Hair follicle dermal papilla cell (primary cell): ENCODE data around the genes RAB40C, MCRIP2, HAGHL and CIAO3.

DNA sequence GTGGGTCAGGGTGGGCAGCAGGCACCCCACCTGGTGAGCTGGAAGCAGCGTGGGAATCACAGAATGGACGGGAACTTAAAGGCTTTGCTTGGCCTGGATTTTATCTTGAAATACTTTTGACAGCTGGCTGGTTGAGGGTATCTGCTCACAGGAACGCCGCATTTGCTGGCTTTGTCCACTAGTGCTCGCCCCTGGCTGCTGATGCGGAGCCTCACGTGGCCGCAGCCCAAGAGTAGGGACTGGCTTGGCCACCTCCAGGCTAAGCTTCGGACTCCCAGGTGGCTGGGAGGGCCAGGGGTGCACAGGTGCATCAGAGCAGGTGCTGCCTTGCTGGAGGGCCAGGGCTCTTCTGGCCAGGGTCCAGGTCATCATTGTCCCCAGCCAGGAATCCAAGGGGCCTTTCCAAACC, 6.2 kb downstream of the MPG start:
- CAGE, long polyA plus RNA, result no peak

- CAGE, long polyA plus RNA, result no peak
Observed at GRCh38 chr16:227165-227863, 1.9 kb downstream of the LUC7L start.

GRCh38 chr16:285498-285924, 2.5 kb downstream of the PDIA2 start:
- CAGE, long polyA plus RNA, result no peak

- CAGE, long polyA plus RNA, result no peak
Observed at GRCh38 chr16:304076-304680, 21.2 kb downstream of the PDIA2 start.

- CAGE, long polyA plus RNA, result no peak
Observed at GRCh38 chr16:398015-398597, 1.1 kb downstream of the NME4 start.

DNA sequence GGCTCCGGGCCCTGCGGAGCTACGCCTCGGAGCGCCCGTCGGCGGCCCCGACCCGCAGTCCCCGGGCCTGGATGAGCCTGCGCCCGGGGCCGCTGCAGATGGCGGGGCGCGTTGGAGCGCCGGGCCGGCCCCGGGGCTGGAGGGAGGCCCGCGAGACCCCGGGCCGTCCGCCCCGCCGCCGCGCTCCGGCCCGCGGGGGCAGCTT, 555 bp downstream of the RAB11FIP3 start:
- CAGE, long polyA plus RNA, result no peak

DNA sequence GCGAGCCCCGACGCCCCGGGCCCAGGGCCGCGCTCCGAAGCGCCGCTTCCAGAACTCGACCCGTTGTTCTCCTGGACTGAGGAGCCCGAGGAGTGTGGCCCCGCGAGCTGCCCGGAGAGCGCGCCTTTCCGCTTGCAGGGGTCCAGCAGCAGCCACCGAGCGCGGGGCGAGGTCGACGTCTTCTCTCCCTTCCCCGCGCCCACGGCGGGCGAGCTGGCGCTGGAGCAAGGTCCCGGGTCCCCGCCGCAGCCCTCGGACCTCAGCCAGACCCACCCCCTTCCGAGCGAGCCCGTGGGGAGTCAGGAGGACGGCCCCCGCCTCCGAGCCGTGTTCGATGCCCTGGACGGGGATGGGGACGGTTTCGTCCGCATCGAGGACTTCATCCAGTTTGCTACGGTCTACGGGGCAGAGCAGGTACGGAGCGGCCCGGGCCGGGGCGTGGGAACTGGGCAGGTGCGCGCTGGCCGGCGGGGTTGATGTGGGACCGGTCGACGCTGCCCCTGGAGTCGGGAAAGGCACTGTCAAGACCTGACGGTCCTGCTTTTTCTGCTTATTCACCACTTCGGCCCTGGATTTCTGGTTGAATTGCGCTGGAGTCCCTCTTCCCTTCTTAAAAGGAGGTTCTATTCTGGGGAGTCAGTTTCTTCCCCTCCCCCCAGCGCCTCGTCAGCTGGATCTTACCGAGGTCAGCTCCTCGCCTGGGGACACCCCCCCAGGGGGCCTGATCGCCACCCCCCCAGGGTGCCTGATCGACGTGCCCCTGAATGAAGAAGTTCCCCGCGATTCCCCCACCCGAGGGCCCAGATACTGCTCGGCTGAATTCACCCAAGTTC, 1.1 kb downstream of the RAB11FIP3 start:
- CAGE, long polyA plus RNA, result no peak

- CAGE, long polyA plus RNA, result no peak
Observed at GRCh38 chr16:467082-467558, 41.7 kb downstream of the RAB11FIP3 start.

- CAGE, long polyA plus RNA, result no peak
Observed at GRCh38 chr16:501961-502873, 25.3 kb upstream of the CAPN15 start.

DNA sequence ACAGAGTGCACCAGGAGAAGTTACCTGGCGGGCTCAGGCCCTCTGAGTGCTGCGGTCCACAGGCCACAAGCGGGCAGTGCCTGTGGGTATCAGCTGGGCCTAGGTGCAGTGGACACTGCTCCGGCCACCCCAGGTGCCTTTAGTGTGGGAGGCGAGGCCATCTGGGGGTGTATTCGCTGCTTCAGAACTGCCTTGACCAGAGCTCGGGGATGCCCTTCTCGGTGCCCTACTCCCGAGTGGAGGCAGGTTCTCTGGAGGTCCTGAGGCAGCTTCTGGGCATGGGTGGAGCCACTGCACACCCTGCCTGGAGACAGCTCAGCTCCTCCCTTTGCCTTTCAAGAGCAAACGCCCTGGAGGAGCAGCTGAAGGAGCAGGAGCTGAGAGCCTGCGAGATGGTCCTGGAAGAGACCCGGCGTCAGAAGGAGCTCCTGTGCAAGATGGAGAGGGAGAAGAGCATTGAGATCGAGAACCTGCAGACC, 17.2 kb upstream of the CAPN15 start:
- CAGE, long polyA plus RNA, result no peak

DNA sequence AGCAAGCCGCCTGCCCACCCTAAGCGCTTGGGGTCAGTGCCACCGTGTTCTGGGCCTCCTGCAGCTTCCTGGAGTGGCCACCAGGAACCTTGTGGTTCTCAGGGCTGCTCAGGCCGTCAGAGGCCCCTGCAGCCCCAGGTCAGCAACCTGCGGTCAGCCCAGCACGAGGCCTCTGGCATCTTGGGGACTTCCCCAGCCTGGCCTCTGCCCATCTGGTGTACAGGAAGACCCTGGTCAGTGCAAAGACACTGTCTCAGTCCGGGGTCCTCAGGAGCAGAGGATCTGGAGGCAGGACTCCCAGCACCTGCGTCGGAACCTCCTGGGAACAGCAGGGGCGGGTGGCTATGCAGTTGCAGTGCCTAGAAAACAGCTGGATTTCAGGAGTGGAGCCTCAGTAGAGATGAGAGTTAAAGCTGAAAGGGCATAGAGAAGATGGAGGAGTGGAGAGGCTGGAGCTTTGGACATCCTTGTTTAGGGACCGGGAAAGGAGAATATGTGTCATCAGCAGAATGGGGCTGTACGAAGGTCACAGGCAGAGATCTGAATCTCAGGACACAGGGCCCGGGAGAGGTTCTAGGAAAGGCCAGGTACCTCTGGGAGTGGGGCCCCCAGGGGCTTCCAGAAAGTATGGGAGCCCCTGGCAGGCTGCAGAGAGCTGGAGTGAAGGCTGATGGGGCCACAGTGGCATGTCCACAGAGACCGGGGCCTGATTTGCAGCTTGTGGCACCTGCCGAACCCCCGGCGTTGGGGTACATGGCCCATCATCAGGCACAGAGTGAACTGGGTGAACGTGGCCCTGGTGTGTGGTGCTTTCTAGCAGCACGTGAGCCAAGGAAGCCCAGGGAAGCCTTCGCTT, 13.2 kb upstream of the CAPN15 start:
- CAGE, long polyA plus RNA, result no peak

GRCh38 chr16:565518-566479, 1.0 kb upstream of the NHLRC4 start:
- CAGE, long polyA plus RNA, result no peak

- CAGE, long polyA plus RNA, result no peak
Observed at GRCh38 chr16:589928-590504, at the start of gene RAB40C. Gene RAB40C, plus strand, starts transcription at chr16:590066.

- CAGE, long polyA plus RNA, result no peak
Observed at GRCh38 chr16:630160-630881, 464 bp upstream of the WFIKKN1 start.

DNA sequence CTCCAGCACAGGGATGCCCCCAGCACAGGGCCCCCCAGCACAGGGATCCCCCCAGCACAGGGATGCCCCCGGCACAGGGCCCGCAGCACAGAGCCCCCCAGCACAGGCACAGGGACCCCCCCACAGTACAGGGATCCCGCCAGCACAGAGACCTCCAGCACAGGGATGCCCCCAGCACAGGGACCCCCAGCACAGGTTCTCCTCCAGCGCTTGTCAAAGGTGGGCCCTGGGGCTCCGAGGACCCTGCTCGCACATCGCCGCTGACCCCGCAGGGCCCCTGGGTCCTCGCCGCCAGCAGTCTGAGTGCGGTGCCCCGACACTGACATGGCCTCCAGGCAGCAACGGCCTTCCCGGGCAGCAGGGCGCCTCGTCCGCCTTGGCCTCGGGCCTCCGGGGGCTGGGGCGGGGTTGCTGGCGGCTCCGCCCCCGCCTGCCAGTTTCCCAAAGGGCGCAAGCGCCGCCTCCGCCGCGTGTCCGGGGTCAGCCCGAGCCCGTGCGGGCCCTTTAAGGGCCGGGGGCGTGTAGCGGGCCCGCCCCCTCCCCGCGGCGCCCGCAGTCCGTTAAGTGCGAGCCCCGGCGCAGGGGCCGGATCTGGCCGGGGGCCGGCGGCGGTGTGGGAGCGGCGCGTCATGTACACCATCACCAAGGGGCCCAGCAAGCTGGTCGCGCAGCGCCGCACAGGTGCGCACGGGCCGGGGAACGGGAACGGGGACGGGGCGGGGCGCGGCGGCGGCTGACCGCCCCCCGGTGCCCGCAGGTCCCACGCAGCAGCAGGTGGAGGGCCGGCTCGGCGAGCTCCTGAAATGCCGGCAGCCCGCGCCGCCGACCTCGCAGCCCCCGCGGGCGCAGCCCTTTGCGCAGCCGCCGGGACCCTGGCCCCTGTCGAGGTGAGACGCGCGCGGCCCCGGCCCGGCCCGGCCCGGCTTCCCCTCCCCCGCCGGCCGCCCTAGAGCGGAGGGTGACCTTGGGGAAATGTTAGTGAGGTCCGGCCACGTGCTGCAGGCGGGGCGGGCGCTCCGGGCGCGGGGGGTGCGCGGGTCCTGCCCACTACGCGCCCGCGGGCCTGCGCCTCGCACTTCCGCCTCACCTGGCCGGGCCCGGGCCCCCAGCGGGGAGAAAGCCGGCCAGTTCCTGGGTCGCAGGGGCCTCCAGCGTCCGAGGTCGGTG, at the start of gene MCRIP2:
Gene MCRIP2 (plus strand): TSS at position 466 of the 1,167 bp plus-strand sequence.
- CAGE, long polyA plus RNA, result no peak

DNA sequence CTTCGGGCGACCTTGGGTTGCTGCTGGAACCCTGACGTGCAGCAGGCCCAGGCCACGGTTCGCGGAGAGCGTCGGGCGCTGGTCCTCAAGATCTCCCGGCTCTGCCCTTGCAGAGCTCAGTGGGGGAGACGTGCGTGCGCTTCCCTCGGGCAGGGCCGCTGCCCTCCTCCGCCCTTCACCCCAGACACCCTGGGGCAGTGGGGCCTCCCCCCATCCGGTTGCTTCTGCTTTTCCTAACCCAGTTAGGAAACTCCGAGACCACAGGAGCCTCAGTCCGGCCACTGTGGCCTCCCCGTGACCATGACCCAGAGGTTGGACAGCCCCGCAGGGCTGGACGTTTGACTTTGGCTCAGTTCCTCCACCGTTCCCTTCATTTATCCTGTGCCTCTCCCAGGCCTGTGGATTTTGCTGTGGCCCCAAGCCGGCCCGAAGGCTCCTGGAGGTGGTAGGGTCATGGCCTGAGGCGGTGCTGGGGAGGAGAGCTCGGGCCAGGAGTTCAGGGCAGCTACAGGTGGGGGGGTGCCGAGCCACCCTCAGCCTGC, 973 bp downstream of the MCRIP2 start:
- CAGE, long polyA plus RNA, result no peak

DNA sequence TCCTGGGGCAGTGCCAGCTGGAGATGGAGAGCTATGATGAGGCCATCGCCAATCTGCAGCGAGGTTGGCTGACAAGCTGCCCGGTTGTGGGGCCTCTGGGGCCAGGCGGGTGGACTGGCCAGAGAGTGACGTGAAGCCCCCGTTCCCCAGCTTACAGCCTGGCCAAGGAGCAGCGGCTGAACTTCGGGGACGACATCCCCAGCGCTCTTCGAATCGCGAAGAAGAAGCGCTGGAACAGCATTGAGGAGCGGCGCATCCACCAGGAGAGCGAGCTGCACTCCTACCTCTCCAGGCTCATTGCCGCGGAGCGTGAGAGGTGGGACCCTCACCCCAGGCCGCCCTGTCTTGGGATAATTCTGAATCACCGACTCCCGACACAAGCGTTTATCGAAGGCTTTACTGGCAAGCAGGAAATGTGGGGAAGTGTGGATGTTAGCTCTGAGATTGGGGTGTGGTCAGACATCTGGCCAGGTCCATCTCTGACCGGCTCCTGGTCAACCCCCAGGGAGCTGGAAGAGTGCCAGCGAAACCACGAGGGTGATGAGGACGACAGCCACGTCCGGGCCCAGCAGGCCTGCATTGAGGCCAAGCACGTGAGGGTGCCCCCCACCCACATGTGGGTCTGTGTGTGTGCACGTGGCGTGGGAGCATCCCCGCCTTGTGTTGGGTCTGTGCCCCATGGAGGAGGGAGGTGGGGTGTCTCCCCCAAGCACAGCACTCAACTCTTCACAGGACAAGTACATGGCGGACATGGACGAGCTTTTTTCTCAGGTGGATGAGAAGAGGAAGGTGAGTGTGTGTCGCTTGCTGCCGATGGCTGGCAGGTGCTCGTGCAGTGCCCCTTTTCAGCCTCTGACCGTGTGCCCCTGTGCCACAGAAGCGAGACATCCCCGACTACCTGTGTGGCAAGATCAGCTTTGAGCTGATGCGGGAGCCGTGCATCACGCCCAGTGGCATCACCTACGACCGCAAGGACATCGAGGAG, 1.4 kb downstream of the STUB1 start:
- CAGE, long polyA plus RNA, result no peak

- CAGE, long polyA plus RNA, result no peak
Observed at GRCh38 chr16:715293-715658, 358 bp downstream of the METRN start.

DNA sequence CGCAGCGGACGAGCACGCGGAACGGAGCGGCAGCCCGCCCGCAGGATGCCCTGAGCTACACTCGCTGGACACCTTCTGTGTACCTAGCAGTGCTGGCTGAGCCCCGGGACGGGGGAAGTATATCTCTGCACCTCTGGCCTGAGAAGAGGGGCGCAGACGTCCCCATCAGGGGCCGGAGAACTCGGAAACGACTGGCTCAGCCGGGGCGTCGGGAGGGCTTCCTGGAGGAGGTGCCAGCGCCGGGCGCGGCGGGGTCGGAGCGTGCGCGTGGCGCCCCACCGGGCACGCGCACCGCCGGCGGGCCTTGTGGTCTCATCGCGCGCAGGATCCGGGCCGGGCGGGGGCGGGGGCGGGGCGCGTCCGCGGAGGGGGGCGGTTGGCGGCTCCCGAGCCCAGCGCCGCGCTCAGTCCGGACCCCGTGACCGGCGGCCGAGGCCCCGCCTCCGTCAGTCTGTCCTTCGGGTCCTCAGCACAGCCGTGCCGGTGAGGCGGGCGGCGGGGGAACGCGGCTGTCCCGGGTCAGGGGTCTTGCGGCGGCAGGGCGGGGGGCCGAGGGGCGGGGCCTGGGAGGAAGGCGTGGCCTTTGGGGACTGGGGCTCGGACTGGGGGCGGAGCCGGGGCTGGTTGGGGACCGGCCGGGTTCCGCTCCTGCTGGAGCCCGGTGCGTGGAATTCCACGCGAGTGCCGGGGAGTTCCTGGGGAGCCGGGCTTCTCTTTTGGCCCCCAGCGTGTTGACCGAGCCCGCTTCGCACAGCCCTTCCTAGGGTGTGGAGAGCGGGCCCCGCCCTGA, at the start of gene HAGHL:
Gene HAGHL (plus strand): TSS at position 449 of the 790 bp plus-strand sequence.
- CAGE, long polyA plus RNA, result no peak

DNA sequence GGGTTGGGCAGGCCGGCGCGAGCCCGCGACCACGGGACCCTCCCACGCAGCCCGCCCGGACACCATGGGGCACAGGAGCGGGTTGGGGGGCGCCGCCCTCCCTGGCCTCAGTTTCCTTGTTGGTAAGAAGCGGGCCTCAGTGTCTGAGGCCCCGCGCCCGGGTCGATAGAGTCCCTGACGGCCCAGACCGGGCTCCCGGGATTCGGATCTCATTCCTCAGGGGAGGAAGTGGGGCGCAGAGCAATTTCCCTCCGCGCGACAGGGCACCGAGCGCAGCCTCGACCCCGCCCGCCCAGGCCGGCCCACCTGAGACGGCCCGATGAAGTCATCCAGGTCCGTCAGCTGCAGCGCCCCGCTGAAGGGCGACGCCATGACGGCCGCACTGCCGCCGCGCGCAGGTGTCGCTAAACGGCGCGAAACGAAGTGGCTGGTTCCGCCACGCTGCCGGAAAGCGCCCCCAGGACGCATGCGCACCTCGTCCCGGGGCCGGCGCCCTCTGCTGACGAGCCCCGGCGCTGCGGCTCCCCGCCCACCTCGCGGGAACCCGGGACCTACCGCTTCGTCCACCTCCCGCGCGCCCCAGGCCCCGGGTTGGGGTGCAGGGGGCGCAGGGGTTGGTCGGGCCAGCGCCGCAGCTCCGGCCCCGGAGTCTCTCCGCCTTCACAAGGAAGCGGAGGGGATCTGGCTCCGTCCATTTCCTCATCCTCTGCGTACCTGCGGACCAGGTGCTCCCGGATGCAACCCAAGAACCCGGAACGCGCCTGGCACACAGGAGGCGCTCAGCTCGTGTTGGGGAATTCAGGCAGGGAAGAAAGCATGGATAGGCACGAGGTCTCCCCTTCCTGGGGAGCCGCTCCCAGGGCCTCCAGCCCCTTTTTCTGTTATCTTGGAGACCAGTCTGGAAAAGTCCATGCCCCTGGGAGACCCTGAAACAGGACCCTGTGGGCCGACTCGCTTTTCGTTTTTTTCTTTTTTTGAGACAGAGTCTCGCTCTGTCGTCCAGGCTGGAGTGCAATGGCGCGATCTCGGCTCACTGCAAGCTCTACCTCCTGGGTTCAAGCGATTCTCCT, at the start of gene CIAO3:
Gene CIAO3 (minus strand): TSS at position 384 of the 1,070 bp plus-strand sequence.
- CAGE, long polyA plus RNA, result no peak